Measurements from ENCODE around the genes DCAF8, NHLH1, CD84, USF1, B4GALT3 and ADAMTS4.

DNA sequence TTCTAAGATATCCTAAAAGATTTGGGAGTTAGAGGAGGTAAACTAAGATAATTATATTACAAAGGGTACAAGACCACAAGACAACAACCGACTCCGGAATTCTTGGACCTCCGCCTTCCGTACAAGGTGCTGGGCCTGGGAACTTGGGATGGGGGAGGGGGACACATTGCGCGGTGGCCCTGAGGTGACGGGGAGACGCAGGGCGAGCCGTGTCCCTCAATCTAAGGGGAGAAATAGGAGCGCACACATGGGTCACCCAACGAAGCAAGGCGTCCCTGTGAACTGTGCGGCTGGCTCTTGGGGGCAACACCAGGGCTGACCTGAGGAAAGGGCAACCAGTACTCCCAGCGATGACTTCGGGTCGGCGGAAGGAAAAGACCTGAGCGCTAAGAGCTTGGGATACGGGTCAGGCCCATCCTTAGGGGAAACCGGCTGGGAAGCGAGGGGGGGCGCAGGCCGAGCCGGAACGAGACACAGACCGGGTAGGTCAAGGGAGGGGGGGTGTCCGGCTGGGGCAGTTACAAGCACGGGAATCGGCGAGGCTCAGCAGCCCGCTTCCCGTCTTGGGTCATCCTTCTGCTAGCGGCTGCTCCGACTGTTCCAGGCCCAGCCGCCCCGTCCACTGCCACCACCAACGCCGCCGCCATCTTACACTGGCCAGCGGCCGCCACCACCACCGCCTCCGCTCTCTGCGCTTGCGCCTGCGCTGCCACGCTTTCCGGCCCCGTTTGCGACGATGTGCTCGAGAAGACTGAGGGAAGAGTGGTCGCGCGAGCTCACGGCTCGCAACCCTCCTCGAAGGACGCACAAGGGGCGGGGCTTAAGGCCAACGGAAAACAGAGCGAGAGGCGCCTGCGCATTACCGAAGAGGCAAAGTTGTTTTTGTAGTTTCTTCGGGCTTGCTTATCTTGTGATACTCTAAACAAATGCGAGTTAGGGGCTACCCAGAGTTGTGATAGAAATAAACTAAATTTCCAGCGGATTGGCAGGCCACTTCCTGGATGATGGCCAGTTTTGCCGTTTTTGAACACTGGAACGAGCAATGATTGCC, at the start of gene DCAF8:
DCAF8 (minus strand) TSS at position 753 of the 1,051 bp plus-strand sequence.
- PRO-cap, result bidirectional peak, plus-strand start at position 921 of the sequence, minus-strand start at position 655 of the sequence

GRCh38 chr1:160294283-160294878, 9.4 kb upstream of the PEX19 start:
- PRO-cap, result no peak

DNA sequence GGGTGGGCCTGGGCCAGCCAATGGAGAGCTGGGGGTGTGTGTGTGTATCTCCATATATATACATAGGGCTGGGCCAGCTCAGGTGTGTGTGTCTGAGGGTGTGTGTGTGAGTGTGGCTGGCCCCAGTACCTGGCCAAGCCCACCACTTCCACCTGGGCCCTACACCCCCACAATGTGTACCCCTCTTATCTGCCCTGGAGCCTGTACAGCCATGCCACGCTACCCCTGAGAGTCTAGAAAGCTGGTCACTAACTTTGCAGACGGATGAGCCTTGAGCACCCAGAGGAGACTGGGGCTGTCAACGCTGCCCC, at the start of gene NHLH1:
NHLH1 (plus strand) TSS at position 85 of the 311 bp plus-strand sequence.
- PRO-cap, result no peak

DNA sequence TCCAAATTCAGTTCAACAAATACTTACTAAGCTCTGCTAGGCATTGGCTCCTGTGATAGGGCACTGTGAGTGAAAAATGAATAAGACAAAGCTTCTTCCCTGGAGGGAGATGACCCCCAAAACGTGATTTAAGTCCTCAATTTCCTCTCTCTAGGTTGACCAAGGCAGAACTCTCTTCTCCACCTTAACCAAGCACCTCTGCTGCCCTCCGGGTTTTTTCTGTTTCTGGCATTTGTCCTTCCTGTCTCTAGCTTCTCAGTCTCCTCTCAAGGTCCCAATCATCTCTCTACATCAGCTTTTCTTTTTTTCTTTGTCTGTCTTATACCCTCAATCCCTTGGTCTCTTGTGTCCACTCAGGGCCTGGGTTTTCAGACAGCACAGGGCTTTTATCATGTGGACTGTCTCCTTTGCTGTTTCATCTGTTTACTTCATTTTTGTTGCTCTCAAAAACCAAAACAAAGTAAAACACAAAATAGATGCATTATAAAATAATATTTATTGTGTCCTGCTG, 17.6 kb upstream of the SLAMF6 start:
- PRO-cap, result no peak

GRCh38 chr1:160579021-160579642, at the start of gene CD84:
TSS of gene CD84 (minus strand) at chr1:160579496.
- PRO-cap, result no peak

DNA sequence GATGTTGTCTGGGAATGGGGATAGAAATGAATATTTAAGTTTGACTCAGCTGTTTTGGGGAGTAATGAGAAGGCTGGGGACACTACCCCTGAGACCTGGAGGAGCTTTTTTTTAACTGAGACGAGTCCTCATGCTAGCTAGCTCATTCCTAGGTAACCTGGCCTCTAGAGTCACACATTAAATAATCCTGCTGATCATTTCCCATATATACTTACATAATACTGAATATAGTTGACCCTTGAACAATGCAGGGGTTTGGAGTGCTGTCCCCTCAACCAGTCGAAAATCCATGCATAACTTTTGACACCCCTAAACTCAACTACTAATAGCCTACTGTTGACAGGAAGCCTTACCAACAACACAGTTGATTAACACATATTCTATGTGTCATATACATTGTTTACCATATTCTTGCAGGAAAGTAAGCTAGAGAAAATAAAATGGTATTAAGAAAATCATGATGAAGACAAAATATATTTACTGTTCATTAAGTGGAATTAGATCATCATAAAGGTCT, 1.3 kb upstream of the CD84 start:
- PRO-cap, result no peak

GRCh38 chr1:160714087-160714935, 2.7 kb upstream of the CD48 start:
- PRO-cap, result no peak

DNA sequence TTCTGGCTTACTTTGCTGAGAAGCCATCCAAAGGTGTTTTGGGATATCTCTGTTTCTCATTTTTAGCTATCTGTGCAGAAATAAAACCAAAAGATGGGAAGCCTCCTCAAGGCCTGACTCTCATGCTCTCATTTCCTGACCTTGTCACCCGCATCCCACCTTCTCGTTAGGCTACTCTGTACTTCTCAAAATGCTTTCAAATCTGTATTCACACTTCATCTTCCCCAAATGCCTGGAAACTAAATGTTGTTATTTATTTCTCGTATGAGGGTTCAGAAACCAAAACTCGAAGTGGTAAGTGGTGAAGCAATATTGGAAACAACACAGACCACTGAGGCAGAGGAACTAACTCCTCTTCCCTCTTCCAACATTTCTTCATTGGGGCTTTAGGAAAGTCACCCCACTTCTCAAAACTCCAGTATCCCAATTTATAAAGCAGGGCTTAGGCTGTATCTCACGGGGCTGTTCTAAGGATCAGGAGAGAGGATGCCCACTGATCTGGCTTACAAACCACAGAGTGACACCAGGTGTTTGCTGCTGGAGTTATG, 3.4 kb downstream of the SLAMF7 start:
- PRO-cap, result no peak

- PRO-cap, result no peak
Measured at GRCh38 chr1:160767629-160768301, 28.2 kb upstream of the LY9 start.

DNA sequence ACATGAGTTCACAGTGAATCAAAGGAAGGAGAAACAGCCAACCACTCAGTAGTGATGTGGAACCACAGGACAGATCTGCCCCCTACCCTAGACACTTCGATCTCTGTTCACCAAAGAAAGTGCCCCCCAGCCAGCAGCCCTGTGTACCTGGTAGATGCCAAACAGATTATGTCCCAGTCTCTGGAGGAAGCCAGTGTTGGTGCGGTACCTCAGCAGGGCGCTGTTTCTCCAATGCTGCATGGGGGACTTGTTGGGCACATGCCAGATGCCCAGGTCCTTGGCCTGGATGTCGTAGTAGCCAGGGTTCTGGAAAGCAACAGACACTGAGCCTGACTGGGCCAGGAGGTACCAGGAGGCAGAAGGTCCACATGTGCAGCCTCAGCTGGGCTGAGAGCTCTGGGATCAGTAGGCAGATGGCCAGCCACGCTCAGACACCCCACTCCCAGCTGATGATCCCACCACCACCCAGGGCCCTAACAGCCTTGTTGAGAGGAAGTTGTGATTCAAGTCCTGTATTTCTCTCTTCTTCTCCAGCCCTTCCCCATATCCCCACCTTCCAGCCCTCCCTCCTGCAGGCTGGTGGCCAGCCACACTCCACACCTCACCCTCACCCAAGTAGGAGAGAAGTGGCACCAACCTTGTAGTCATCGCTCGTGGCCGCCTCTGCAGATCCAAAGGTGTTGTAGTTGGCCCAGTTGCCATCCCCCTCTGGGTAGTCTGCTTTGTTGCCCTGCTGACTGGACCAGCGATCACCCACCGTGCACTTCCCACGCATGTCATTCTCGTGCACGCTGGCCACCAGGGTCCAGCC, 4.0 kb downstream of the ITLN2 start:
- PRO-cap, result no peak

- PRO-cap, result no peak
Measured at GRCh38 chr1:161011922-161012516, 8.9 kb downstream of the F11R start.

GRCh38 chr1:161045751-161046582, at the start of gene USF1:
TSS of gene USF1 (minus strand) at chr1:161045977.
- PRO-cap, result bidirectional peak, plus-strand start at chr1:161046037, minus-strand start at chr1:161045894

DNA sequence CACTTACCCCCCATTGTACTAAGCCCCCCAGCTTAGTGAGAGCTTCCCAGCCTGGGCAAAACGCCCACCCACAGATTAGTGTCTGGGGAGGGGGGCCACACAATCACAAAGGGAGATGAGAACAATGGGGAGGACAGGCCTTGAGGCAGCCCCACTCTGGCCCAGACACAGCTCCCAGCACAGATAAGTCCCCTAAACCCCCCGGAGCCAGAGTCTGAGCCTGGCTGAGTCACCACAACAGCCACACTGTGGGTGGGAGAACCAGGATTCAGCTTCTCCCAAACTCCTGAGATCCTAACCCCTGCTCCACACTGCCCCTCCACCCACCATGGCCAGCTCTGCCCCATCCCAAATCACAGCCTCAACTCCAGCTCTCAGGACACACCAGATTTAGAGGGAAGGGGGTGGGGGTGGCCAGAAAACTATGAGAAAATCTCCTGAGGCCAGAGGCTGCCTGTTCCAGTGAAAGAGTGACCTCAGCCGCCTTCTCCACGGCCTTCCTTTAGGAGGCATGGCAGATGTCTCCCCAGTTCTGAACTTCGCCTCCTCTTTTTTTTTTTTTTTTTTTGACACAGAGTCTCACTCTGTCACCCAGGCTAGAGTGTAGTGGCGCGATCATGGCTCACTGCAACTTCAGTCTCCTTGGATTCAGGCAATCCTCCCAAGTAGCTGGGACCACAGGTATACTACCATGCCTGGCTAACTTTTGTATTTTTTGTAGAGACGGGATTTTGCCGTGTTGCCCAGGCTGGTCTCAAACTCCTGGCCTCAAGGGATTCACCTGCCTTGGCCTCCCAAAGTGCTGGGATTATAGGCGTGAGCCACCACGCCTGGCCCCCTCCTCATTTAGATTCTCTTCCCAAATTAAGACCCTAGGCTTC, 4.0 kb downstream of the NECTIN4 start:
- PRO-cap, result no peak

DNA sequence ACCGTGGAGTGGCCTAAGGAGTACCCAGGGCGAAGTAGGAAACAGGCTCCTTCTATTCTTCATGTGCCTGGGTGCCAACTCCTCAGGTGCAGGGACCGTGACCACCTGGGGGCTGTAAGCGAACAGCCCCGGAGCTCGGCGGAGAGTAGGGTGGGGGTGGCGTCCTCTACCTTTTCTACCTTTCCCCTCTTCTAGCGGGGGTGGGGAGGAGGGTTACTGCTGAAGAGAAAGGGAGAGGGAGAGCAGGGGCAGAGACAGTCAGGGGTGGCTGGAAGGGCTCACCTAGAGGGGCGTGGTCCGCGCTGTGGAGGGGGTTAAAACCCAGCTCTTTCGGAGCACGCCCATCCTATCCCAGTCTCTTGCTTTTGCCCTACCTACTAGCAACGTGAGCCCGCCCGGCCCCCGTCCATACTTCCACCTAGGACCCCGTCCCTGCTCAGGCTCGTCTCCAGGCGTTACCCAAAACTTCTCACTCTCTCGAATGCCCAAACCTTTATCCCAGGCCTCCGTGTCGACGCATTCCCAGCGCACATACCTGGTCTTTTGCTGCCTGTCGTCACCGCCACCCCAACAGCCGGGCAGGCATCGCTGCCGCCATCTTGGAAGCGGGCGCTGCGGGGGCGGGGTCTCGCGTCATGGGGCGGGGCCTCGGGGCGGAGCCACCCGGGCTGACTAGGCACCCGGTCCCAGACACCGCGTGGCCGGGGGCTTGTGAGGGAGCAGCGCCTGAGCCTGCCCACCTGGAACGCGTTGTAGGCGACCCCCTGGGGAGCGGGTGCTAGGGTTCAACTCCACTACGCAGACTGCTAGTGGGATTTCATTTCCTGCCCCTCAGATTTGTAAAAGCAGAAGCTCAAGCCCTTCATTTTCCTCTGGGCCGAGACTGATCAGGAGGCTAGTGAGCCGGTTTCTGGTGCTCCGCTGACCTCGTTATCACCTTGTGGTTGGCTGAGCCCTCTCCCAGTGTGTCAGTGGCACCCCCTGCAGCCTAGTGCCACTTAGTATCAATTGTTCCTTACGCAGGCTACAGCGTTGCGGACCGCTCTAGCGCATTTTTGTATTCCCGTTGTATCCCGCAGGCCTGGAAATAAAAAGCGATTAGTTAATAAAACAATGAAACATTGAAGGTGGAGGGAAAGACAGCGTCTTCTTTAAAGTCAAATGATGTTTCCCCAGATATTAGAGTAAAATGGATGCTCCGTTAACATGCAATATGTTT, at the start of gene B4GALT3:
B4GALT3 (minus strand) TSS at position 620 of the 1,219 bp plus-strand sequence.
- PRO-cap, result bidirectional peak, plus-strand start at position 689 of the sequence, minus-strand start at position 601 of the sequence

GRCh38 chr1:161184943-161186259, 8.1 kb upstream of the B4GALT3 start:
- PRO-cap, result no peak

DNA sequence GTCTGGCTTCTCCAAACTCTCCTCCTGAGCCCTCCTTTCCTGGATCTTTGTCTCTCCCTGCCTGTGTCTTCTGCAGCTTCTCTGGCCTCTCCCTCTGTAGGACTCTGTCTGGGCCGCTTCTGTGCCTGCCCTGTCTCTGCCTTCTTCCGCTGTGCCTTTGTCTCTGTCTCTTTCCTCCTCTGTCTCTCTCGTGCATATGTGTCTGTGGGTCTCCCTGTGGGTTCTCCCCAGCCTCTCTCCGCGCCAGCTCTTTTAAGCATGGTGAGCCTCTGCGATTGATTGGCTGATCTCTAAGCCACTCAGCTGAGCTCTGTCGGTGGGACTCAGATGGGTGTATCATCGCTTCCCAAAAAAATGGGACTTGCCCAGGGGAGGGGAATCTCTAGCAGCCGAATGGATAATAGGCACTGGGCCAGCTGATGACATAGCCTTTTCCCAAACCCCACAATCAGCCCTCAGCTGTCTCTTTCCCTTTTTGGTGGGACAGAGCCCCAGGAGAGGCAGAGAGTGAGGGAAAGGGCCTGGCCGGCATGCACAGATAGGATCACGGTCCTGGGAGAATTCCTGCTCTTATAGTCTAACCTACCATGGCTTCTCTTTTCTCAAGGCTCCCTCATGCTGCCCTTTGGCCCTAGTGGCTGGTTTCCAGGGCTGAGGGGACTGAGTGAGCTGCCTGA, at the start of gene ADAMTS4:
ADAMTS4 (minus strand) TSS at position 228 of the 677 bp plus-strand sequence.
- PRO-cap, result no peak

GRCh38 chr1:161244821-161245412, 6.9 kb upstream of the NR1I3 start:
- PRO-cap, result no peak

- PRO-cap, result no peak
Measured at GRCh38 chr1:161400253-161400557, 32.5 kb upstream of the CFAP126 start.

DNA sequence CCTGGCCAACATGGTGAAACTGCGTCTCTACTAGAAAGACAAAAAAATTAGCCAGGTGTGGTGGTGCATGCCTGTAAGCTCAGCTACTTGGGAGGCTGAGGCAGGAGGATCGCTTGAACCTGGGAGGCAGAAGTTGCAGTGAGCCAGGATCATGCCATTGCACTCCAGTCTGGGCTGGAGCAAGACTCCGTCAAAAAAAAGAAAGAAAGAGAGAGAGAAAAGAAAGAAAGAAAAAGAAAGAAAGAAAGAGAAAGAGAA, 62.9 kb upstream of the CFAP126 start:
- PRO-cap, result no peak

DNA sequence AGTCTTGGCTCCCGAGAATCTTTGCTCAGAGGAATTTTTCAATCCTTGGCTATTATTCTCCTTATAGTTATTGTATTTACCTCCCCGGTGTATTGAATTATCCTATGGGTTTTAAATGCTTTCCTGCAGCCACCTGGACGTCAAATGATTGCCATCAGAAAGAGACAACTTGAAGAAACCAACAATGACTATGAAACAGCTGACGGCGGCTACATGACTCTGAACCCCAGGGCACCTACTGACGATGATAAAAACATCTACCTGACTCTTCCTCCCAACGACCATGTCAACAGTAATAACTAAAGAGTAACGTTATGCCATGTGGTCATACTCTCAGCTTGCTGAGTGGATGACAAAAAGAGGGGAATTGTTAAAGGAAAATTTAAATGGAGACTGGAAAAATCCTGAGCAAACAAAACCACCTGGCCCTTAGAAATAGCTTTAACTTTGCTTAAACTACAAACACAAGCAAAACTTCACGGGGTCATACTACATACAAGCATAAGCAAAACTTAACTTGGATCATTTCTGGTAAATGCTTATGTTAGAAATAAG, 6.4 kb upstream of the HSPA6 start:
- PRO-cap, result no peak